ENCODE measurements around the gene SRBD1.

DNA sequence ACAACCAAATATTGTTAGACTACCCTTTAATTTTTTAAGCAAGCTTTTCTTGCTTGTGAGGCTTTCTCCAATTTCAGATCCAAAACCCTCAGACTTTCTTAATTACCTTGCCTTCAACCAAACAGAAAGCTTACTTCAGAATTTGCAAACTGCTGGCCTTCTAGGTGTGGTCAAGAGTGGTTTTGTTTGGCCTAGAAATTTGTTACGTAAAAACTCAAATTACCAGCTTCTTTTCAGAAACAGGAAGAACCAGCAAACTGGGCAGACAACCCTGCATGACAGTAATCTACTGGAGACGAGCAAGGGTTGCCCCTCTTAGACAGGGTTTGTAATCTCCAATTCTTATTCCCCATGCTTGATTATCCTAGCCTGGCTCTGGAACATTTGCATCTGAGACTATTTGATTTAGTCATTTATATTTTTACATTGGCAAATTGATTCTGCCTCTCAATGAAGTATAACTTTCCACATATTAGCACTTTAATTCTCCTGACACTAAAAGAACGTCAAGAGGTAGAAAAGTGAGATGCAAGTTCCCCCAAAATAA, 27.0 kb downstream of the SRBD1 start:
- PRO-cap: no peak

GRCh38 chr2:45610386-45611588, at the start of gene SRBD1:
Gene SRBD1 (minus strand): TSS chr2:45611267.
- PRO-cap: bidirectional peak, plus-strand start at chr2:45610698, minus-strand start at chr2:45610544; bidirectional peak, plus-strand start at chr2:45611390, minus-strand start at chr2:45611241

DNA sequence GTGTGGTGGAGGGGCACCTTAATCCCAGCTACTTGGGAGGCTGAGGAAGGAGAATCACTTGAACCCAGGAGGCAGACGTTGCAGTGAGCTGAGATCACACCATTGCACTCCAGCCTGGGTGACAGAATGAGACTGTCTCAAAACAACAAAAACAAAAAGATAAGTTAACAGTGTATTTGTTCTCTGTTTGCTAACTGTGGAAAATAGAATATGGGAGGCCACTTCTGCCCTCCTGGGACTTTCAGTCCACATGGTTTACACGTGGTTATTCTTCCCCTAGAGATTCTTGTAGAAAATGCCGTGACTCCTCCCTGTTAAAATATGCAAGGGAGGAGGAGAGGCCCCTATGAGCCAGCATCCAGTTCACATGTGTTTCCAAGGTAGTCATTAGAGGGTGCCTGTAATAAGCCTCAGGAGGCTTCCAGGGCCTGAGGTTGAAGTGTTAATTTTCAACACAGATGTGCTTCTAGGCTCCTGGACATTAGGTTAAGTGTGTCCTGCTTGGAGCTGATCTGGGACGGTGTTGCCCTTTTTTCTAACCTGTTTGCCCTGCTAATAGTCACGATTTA, 71.6 kb downstream of the PRKCE start:
- PRO-cap: no peak

GRCh38 chr2:45765956-45766298, 114.5 kb downstream of the PRKCE start:
- PRO-cap: no peak

DNA sequence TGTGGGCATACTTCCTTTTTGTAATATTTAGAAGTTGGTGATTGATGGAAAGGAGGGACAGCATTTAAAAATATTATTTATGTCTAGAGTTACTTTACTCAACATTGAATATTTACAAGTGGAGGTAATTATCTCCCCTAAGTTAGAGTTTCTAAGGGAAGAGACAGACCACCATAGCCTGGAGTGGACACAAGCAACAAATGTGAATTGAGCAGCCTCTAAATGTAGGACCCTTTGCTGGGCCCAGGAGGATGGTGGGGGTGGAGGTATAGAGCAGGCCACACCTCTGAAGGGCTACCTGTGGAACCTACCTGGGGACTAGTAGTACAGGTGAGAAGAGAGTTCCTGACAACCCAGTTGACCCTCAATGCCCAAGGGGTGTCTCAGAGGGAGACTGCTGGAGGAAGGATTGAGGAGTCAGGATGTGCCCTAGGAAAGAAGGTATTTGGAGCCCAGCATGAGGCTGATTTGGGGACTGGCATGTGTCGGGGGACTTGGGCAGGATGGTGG, 169.7 kb downstream of the PRKCE start:
- PRO-cap: no peak

DNA sequence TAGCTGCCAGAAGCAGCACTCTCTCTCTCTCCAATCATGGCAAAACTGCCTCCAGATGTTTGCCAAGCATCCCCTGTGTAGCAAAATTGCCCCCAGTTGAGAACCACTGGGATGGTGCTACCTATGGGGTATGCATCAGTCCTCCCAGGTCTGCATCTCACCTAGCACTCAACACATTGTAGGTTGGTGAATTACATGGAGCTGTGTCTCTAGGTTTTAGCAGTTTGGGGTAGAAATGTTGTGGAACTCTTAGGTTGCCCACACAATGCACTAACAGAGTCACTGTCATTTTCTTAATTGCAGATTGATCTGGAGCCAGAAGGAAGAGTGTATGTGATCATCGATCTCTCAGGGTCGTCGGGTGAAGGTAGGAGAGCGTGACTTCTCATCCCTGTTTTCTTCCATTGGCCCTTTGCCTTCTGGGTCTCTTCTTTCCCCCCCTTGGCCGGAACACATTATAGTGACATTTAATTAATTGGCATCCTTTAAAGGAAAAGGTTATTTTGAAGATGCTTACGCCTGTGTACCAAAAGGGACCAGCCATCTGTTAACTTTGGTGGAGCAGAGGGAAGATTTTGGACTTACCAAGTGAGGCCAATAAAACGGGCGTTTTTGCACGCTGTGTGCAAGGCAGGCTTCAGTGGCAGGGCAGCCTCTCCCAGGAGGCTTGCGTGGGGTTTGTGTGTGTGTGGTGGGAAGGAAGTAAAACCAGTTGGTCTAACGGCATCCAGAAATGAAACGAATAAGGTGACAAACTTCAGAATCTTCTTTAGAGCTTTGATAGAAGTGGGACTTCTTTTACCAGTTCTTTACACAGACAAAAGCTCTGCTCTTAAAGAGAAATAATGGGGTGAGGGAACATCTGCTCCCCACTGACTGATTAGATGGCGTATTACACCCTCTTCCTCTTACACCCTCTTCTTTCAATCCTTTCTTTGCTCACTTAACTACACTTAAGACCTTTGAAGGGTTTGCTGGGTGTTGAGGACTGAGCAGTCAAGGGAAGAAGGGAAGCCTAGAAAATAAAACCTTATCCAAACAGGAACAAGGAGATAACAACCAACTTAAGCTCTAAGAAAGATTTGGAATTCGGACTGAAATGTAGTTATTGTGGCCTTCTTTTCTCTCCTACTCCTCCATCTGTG, 191.6 kb downstream of the PRKCE start:
- PRO-cap: no peak

DNA sequence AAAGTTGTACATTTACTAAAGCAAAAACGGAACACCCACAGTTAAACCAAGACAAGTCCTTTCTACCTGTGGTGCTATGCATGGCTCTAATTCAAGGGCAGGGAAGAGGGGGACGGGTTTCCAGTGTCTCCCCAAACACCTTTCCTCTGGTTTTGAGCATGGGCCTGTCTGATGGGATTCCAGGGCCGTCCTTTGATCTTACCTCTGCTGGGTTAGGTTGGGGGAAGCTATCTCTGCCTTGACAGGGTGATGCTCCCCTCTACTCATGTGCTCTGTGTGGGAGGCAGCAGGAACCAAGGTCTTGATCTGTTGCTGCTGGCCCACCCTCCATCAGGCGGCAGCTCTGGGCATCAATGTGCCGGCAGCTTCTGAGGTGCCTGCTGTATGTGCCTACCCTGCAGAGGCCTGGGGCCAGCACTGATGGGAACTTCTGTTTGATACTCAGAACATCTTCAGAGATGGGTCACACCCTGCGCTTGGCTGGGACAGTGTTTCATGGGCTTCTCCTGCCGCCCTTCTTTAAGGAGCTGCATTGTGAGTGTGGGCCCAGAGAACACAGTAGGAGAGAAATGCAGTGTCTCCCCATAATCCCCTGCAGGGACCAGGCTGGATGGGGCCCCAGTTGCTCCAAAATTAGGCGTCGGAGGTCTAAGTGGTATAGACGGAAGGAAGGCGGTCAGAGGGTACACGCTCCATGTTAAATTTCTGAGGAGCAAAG, 255.1 kb downstream of the PRKCE start:
- PRO-cap: no peak

DNA sequence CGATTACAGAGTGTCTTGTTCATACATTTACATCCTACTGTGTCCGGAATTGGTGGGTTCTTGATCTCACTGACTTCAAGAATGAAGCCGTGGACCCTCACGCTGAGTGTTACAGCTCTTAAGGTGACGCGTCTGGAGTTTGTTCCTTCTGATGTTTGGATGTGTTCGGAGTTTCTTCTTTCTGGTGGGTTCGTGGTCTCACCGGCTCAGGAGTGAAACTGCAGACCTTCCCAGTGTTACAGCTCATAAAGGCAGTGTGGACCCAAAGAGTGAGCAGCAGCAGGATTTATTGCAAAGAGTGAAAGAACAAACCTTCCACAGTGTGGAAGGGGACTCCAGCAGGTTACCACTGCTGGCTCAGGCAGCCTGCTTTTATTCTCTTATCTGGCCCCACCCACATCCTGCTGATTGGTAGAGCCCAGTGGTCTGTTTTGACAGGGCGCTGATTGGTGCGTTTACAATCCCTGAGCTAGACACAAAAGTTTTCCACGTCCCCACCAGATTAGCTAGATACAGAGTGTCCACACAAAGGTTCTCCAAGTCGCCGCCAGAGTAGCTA, 265.3 kb downstream of the PRKCE start:
- PRO-cap: no peak

DNA sequence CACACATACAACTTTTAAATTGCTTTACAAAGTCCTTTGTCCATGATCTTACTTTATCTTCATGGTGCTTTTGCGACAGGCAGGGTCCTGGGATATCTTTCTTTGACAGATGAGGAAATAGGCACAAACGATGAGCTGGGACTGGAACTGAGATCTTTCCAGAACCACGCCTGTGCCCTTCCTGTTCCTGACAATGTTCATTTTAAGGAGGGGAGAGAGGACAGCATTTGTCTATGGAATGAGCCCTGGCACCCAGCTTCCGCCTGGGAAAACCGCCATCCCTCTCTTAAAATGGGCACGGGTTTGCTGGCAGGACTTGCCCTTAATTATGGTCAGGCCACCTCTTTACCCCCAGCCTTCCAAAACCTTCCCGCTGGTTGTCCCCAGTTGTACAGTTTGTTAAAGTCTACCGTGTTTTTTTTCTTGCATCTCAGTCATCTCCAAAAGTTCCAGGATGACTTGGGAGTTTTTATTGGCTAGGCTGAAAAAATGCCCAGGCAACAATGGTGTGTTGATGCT, 265.0 kb upstream of the EPAS1 start:
- PRO-cap: no peak

DNA sequence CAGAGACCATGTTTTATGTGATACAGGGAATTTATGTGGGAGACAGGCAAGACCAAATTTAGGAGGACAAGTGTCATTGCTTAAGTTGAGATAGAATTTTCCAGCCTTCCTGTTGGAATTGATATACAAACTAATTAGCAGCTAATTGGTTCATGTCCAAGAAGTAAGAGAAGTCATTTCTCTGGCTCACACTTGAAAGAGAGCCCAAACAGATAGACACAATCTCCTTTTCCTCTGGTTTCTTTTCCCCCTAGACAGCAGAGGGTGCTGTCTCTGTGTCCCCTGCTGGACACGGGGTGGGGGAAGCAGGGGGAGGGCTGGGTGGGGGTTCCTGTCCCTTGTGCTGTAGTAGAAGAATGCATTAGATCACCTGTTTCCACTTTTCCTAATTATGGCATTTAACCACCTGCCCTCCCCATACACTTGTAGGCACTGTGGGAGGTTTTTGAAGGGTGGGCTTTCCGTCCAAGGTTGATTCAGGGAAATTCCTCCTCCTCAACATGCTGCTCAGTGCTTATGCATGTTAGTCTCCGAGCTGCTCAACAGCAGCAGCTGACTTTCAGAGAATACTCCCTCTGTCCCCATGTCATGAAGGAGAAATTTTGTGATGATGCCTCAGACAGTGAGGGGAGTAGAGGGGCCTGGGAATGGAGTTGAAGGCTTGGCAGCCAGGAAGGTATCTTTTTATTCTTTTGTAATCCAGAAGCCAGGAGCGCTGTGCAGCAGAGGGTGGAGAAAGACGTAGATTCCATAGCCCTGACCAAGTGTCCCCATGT, 206.2 kb upstream of the EPAS1 start:
- PRO-cap: no peak

- PRO-cap: no peak
Observed at GRCh38 chr2:46096148-46096793, 200.9 kb upstream of the EPAS1 start.

DNA sequence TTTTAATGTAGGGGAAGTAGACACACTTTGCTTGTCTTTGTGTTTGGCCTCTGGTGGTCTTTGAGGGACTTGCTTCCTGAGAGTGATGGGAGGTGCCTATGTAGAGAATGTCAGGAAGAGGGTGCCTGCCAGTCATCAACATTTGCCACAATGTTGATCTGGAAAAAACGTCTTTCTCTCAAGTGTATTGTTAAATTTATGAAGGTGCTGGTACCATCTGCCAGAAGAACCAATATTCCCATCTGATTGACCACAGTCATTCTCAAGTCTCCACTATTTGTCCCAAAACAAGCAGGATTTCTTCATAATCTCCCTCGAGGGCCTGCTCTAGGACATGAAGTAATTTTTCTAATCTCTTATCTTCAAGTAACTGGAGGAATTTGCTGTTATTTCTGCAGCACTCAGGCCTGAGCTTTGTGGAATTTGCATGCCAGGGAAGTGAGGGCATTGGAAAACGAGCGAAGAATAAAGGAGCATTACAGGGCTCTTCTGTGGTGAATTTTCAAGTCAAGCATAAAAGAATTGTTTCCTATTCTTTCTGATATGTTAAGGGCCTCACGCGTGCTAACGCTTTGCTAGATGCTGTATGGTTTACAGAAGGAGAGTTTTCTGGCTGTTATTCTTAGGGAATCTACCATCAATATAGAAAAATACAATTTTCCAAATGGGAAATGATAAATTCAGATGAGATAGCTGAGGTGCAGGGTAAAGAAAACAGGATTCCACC, 161.3 kb upstream of the EPAS1 start:
- PRO-cap: no peak

- PRO-cap: no peak
Observed at GRCh38 chr2:46259278-46259900, 37.8 kb upstream of the EPAS1 start.

- PRO-cap: no peak
Observed at GRCh38 chr2:46384788-46385589, 87.8 kb downstream of the EPAS1 start.

- PRO-cap: no peak
Observed at GRCh38 chr2:46487499-46487870, 54.8 kb upstream of the RHOQ start.

DNA sequence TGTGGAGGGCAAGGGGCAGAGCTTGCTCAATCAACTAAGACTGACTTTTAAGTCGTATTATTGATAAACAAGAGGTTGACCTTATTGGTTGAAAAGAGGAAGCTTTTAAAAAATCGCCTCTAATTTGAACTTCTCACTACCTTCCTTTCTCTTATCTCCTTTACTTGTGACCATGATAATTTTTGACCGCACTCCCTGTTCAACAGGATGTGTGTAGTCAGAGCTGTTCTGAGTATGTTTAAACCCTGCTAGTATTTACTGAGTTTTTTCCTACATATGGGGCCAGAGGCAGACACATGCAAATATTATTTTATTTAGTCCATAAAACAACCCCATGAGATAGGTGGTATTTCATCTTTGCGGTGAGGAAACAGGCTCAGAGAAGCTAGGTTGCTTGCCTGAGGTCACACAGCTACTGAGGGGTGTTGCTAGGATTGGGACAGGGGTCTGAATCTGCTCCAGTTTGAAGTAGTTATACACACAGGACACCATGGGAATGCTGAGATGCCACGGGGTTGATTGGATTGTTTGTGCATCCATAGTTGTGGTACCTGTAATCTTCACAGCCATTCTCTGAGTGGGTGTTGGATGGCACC, 2.9 kb upstream of the ATP6V1E2 start:
- PRO-cap: no peak

GRCh38 chr2:46546886-46547248, 4.5 kb upstream of the ATP6V1E2 start:
- PRO-cap: no peak

GRCh38 chr2:46765770-46766761, 67.0 kb downstream of the SOCS5 start:
- PRO-cap: no peak

DNA sequence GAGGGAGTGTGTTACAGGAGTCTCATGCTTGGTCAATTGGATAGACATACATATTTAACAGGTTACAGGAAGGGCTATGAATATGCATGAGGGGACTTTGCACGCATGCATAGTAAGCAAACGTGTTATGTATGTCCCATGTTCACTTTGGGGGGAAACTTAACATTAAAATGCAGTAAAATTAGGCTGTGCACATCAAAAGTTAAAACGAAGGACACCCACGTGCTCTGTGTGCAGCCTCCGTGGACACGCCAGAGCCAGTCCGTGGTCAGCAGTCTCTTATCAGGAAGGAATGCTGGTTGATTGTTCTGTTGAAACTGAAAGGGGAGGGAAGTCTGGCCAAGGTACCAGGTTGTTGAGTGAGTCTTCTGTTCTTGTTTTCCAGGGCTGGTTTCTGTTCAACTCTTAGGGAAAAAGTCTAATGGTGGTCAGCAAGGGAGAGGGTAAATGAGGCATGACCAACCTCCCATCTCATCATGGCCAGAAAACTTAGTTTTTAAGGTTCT, 94.6 kb downstream of the SOCS5 start:
- PRO-cap: no peak

- PRO-cap: no peak
Observed at GRCh38 chr2:46818336-46818734, 97.3 kb downstream of the MCFD2 start.

Data from neural crest cell (in vitro differentiated cells).